ENCODE measurements around a stretch of chr20.

DNA sequence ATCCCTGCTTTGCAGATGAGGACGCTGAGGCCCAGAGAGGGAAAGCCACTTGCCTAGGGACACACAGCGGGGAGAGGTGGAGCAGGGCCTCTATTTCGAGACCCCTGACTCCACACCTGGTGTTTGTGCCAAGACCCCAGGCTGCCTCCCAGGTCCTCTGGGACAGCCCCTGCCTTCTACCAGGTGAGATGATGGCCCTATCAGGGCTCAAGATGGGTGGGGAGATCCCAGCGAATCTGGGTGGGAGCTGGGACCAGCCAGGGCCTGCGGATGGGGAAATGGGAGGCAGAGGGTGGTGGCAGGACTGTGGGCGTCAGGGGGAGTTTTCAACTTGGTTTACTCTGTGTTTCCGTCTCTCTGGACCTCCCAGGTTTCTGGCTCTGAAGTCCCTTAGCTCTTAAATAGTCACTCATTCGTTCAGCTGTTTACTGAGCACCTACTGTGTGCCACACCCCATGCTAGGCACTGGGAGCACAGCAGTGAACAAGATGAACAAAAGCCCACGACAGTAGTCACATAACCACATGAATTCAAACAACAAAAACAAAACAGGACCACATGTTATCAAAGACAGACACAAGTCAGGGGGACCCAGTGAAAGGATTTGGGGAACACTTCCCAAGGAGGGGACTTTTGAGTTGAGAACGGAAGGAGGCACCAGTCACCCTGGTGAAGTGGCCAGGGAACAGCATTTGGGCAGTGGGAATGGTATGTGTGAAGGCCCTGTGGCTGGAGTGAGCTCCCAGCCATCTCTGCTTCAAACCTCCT, 36.8 kb downstream of the SRC start:
- PRO-cap = no peak
- RAMPAGE, long total RNA, 4 experiments = no peak in any of the 4 experiments

DNA sequence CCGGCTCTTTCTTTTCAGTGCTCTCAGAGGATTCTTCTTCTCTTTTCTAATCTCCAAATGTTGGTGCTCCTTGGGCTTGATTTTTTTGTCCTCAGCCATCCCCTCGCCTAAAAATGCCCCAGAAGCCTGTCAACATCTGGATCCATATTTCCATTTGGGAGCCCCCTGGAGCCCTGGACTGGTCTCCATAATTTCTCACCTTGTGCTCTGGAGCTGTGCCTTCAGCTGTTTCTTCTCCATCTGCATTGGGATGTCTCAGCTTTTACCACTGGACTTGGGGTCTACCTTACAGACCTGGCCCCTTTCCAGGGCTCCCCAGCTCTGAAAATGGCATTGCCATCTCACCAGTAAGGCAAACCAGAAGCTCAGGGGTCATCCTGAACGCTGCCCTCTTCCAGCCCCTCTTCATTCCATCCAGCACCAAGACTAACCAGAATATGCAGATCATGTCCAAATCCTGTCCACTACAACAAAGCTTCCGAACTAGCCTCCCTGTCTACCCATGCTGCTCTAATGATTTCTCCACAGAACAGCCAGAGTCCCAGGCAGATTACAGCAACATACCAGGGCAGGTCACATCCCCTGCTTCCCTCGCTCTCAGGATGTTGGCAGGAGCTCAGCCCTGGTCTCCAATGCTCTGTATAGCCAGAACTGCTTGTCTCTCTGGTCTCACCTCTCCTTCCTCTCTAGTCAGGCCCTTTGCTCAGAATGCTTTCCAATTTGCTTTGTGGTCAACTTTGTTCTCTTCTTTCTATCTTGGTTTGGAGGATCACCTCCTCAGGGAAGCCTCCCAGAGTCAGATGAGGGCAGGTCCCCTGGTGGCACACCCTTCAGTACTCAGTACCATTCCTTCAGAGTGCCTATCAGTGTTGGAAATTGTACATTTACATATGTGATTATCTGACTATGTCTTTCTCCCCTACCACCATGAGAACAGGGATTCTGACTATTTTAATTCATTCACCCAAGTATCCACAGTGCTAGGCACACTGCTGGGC, 17.6 kb upstream of the NNAT start:
- PRO-cap = no peak
- RAMPAGE, long total RNA, 4 experiments = start-site peak on the minus strand in 2 of 4 experiments, centred at positions 136 to 899 of the sequence, 20 to 35 reads per replicate

- PRO-cap = no peak
- RAMPAGE, long total RNA, 4 experiments = start-site peak on the minus strand in 1 of 4 experiments, at chr20:37508624-37509561 at its widest, 54 reads per replicate
These were observed 12.0 kb upstream of the NNAT start for GRCh38 chr20:37508701-37509791.

DNA sequence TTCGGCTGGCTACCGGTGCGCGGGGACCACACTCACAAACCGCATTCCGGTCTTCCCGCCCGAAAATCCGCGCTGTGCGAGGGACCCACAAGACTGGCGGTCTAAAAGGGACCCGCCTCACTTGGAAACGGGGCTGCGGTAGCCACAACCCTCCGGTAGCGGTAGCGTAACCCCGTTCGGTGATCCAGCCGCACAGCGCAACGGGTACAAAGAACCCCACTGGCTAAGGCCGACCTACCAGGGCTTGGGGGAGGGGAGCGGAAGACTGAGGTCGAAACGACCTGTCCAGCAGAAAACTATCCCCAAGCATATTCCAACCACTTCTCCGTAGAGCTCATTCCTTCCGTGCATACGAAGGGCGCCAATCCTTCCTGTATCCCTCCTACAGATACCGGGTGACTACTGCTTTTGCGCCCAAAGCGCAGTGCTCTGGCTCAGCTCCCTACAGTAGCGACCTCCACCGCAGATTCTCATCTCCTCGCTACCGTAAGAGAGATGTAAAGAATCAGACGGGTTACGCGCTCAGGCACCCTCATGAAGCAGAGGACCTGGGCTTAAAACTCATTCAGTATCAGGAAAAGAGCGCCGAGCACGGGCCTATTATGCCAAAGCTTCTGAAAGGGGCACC, 736 bp upstream of the NNAT start:
- PRO-cap = no peak
- RAMPAGE, long total RNA, 4 experiments = no peak in any of the 4 experiments

GRCh38 chr20:37528004-37528871, 562 bp upstream of the BLCAP start:
- PRO-cap = bidirectional peak, plus-strand start at chr20:37528168, minus-strand start at chr20:37527833; unidirectional peak, plus-strand start at chr20:37528340
- RAMPAGE, long total RNA, 4 experiments = no peak in any of the 4 experiments

DNA sequence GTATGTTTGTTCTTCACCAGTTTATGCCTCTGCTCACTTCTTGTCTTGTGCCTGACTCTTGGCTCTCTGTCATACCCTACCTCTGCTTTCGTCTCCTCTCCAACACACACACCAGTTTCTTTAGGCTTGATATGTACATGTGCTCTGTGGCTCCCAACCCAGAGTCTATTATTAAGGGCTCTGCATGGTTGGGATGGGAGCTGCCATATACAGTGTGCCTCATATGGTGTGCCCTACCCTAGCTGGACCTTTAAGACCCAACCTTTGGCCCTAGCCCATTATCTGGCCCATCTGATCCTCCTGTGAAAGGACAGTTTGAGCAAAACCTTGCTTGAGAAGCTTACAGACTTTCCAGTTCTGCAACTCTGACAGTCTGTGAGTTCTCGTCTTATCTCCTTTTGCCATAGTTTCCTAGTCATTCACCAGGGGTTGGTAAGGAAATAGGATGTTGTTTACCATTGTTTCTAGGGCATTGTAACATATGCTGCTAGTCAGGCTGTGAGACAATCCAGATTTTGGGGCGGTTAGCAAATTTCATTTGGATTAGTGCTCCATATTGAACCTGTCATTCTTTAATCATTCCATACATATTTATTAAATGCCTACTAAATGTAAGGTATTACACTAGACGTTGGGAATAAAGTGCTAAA, 17.1 kb downstream of the CTNNBL1 start:
- PRO-cap = no peak
- RAMPAGE, long total RNA, 4 experiments = no peak in any of the 4 experiments

GRCh38 chr20:37712613-37712974, 18.8 kb downstream of the CTNNBL1 start:
- PRO-cap = no peak
- RAMPAGE, long total RNA, 4 experiments = no peak in any of the 4 experiments

DNA sequence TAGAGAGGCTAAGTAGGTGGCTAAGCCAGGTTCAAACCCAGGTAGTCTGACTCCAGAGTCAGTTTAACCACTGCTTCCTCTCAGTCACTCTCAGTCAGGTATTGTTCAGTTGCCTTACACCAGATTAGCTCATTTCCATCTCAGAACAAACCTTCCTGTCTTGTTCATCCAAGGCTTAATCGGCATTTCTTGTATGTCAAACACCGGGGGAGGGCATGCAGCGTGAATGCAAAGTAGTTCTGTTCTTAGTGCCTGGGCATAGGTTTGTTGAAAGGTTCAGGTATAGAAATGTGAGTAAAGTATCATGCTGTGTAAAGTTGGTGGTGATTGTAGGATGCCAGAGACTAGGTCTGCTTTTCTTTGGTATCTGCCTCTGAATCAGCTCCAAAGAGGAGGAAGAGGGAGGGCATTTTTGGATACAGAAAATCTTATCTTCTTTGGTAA, 51.8 kb downstream of the CTNNBL1 start:
- PRO-cap = no peak
- RAMPAGE, long total RNA, 4 experiments = no peak in any of the 4 experiments

DNA sequence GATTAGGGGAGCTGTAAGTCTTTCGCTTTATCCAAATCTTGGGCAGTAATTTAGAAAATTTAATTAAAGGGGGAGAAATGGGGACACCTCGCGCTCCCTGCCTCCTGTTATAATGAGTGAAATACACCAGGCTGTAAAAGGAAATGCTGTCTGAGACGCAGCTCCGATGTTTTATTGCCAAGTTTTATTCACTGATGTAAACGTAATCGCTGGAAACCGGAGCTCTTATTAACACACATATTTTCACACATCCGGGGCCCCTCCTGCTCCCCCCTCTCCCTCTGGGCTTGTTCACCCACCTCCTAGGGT, 4.9 kb upstream of the VSTM2L start:
- PRO-cap = no peak
- RAMPAGE, long total RNA, 4 experiments = no peak in any of the 4 experiments

GRCh38 chr20:37983965-37984644, 49.2 kb downstream of the TTI1 start:
- PRO-cap = no peak
- RAMPAGE, long total RNA, 4 experiments = no peak in any of the 4 experiments

GRCh38 chr20:38152022-38153356, 12.6 kb downstream of the TGM2 start:
- PRO-cap = bidirectional peak, plus-strand start at chr20:38152812, minus-strand start at chr20:38152760
- RAMPAGE, long total RNA, 4 experiments = no peak in any of the 4 experiments

GRCh38 chr20:38158592-38159386, 6.3 kb downstream of the TGM2 start:
- PRO-cap = no peak
- RAMPAGE, long total RNA, 4 experiments = no peak in any of the 4 experiments

DNA sequence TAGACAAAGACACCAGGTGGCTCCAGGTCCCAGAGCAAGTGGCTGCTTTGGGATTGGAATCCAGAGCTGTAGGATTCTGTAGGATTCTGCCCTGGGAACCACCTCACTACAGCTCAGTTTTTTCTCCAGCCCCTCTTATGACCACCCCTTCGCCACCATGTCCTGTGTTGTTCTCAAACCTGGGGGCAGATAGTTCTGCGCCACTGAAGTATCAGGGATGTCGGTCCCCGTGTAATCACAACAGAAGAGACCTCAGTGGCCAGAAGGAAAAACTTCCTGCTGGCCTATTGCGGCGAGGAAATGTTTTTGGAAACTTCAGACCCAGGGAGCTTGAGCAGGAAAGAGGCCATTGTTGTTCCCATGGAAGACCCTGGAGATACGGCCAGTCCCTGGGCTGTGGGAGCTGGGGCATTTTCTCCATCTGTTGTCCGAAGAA, 1.6 kb downstream of the TGM2 start:
- PRO-cap = no peak
- RAMPAGE, long total RNA, 4 experiments = no peak in any of the 4 experiments

- PRO-cap = no peak
- RAMPAGE, long total RNA, 4 experiments = no peak in any of the 4 experiments
These were observed 1.2 kb upstream of the TGM2 start for GRCh38 chr20:38166158-38166761.

DNA sequence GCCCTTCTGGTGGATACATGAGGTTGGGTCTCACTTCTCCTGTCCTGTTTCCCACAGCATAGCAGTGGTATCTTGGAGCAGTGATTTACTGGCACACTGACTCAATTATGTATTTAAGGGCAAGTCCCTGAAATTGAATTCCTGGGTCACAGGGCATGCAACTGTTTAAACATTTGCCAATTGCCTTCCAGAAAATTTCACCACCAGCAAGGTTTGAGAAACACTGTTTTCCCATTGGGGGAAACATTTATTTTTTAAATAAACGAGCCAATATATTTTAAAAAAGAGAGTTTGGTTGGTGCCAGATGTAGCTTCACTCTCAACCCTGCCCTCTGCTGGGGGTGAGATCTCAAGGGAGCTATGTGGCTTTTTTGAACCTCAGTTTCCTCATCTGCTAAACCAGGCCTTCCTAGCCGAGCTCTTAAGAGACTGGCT, 486 bp upstream of the LBP start:
- PRO-cap = no peak
- RAMPAGE, long total RNA, 4 experiments = no peak in any of the 4 experiments

GRCh38 chr20:38420787-38421444, 51.7 kb upstream of the RALGAPB start:
- PRO-cap = no peak
- RAMPAGE, long total RNA, 4 experiments = no peak in any of the 4 experiments

- PRO-cap = no peak
- RAMPAGE, long total RNA, 4 experiments = no peak in any of the 4 experiments
These were observed 44.2 kb upstream of the RALGAPB start for GRCh38 chr20:38428252-38429072.

GRCh38 chr20:38578929-38579638, 1.9 kb upstream of the ADIG start:
- PRO-cap = no peak
- RAMPAGE, long total RNA, 4 experiments = no peak in any of the 4 experiments

DNA sequence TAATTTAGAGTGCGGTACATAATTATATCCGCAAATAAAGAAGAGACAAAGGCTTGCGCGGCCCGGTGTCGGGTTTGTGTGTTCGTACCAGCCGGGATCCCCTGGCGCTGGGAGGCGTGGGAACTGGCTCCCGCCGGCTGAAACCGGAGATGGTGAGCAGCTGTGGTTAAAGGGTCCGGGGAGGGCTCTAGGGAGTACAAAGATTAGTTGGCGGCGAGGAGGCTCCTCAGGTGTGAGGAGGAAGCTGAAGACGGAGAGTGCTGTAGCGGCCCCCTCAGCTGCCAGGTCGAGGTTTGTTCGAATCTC, 5.0 kb downstream of the SLC32A1 start:
- PRO-cap = no peak
- RAMPAGE, long total RNA, 4 experiments = no peak in any of the 4 experiments

DNA sequence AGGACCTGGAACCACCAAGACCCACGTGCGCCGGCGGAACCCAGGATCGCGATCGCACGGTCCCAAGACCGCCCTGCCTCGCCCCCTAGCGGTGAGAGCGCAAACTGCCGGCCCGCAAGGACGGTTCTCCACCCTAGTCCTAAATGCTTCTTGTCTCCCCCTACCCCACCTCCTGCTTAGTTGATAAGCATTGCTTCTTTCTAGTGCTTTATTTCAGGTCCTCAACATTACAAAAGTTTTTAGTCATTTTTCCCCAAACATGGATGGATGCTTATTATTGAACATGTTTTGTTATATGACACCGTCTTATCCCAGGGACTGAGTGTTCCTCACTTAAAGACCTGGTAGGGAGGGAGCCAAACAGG, 7.3 kb downstream of the SLC32A1 start:
- PRO-cap = no peak
- RAMPAGE, long total RNA, 4 experiments = no peak in any of the 4 experiments